Amniotic epithelial cell (primary cell): ENCODE data around the genes SLC35E3, CPM and LYZ.

- RRBS = 1% methylated on average over 11 of the region's 65 CpGs
Observed at GRCh38 chr12:65823383-65824357, 613 bp upstream of the HMGA2 start.

- RRBS = no CpG with 5 or more reads among the region's 13 CpGs
Observed at GRCh38 chr12:65826537-65827440, 2.5 kb downstream of the HMGA2 start.

DNA sequence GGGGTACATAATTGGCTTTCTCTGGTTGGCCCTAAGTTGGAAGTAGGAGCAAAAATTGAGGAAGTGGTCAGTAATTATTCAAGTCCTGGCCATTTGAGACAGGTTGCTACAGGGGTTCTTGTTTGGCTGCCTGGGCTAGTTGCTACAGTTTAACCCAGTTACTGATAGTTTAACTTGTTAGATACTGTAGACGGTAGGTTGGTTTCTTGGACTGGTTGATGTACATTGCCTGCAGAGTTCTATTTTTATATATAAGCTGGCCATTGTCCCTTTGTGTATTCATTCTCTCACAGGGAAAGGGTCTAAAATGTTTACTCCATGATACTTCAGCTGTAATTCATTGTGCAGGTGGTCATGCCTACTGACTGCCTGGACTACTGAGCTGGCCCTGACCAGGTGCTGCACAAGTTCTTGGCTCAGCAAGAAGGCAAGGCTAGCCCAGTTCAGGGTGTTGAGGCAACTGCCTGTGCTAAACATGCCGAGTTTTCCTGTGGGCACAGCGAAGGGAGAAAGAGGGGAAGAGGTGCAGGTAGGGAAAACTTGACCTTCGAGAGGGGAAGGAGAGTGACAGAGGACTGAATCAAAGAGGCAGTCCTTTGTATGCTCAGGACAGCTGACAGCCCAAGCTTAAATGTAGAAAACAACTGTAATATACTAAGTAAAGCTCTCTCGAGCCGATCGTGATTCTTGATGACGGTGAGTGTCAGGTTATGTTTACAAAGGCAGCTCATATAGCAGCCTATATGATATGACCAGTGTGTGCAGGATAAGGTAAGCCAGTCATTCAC, 2.4 kb downstream of the IRAK3 start:
- RRBS = no CpG with 5 or more reads among the region's 8 CpGs

DNA sequence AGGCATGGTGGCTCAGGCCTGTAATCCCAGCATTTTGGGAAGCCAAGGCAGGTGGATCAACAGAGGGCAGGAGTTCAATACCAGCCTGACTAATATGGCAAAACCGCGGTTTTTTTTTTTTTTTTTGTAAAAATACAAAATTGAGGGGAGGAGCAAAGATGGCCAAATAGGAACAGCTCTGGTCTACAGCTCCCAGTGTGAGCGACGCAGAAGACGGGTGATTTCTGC, 100.8 kb downstream of the GRIP1 start:
- RRBS = no CpG with 5 or more reads among the region's 5 CpGs

- RRBS = no CpG with 5 or more reads among the region's 2 CpGs
Observed at GRCh38 chr12:66776942-66777340, 98.1 kb upstream of the GRIP1 start.

DNA sequence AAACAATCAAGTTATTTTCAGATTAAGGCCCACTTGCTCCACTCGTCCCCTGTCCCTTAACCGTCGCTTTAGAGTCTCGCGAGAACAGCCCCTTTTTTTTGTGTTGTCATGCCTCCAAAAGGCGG, 222 bp upstream of the CAND1 start:
- RRBS = no CpG with 5 or more reads among the region's 6 CpGs

DNA sequence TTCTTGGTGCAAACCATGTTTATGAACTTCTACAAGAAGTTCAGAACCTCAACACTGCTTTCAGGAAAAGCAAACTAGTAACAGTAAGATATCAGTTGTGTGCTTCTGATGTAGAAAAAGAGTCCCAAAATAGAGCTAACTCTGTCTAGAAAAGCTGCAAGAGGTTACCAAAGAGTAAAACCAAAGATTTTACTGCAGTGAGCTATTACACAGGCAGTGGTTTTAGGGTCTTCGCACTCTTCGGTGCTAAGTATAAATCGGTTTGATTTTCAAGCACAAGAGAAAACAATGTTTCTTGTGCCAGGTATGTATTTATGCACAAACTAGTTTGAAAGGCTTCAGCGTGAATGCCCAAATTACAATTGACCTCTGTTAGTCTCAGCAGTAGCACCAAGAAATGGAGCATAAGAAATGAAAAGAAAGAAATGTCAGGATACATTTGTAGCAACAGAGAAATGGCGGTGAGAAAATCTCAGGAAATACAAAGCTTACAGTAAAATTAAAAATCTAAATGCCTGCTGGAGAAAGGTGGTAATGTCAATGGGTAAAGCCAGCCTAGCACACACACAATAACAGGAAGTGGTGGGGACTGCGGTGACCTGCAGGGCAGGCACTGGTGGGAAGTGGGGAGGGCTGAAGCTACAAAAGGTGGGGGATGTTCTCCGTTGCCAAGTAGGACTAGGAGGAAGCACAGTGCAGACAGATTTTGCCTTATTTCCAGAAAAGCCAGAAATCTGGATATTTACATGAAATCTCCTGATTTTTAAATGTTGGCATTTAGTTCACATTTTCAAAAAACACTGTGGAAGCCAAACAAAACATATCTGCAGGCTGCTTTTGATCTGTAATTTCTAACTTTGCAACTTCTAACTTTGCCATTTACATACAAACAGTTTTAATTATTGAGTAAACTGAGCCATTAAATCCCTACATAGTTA, 17.9 kb upstream of the DYRK2 start:
- RRBS = no CpG with 5 or more reads among the region's 7 CpGs

DNA sequence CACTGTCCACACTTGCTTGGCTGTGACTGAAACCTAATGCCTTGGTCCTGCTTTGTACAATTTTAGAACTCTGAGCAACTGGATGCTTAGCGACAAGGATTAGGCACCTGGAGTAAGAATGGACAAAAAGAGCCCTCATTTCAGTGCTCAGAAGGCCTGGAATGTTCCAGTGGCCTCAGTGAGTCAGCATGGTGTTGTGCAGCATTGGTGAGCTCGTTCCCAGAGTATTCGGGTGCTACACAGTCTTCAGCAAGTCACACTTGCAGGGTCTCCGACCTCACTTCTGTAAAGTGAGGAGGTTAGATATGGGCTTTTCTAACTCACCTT, 107.9 kb upstream of the MDM1 start:
- RRBS = no CpG with 5 or more reads among the region's 4 CpGs

GRCh38 chr12:68450788-68451936, 119.0 kb upstream of the MDM1 start:
- RRBS = no CpG with 5 or more reads among the region's 6 CpGs

- RRBS = 2% methylated on average over 17 of the region's 53 CpGs
Observed at GRCh38 chr12:68745708-68746489, at the start of gene SLC35E3. SLC35E3 (plus strand) TSS chr12:68746176.

GRCh38 chr12:68855945-68856519, 48.1 kb downstream of the MDM2 start:
- RRBS = no CpG with 5 or more reads among the region's 4 CpGs

DNA sequence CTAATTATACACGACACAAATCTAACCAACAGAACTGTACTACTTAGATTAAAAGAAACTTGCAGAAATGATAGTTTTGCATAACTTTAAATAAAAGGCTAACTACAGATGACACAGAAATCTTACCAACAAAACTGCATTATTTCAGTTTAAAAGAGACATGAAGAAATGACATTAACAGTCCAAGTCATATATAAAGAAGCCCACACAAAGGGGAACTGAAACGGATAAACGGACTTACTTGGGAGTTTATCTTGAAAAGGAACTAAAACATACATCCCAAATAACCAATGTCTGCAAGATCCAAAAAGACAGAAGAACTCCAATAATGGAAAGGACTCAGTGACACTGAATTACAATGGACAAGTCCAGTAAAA, 868 bp downstream of the CPM start:
- RRBS = no CpG with 5 or more reads among the region's 3 CpGs

GRCh38 chr12:68932686-68933754, at the start of gene CPM:
CPM (minus strand) TSS chr12:68933171.
- RRBS = 3% methylated on average over 43 of the region's 104 CpGs

DNA sequence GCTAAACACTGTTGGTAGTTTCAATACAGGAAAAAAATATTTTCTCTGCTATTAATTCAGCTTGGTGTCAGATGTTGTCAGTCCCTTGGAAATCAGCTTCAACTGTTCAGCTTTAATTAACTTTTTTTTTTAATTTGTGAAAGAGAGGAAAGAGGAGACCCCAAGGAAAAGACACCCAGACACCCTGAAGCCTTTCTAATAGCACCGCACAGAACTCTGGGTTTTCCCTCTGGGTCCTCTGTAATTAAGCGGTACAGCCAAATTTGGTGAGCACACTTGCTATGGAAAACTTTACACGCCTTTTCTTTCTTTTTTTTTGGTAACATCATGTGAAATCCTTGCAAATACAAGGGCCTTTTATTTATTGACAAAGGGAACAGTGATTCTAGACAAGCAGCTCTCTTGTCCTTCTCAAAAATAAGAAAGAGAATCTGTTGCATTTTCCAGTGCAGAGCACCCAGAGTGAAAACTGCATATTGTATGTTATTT, 44.3 kb upstream of the CPM start:
- RRBS = no CpG with 5 or more reads among the region's 3 CpGs

GRCh38 chr12:69006948-69008310, 74.5 kb upstream of the CPM start:
- RRBS = no CpG with 5 or more reads among the region's 13 CpGs

GRCh38 chr12:69036970-69037516, 104.1 kb upstream of the CPM start:
- RRBS = no CpG with 5 or more reads among the region's 5 CpGs

- RRBS = no CpG with 5 or more reads among the region's 3 CpGs
Observed at GRCh38 chr12:69101328-69101690, 138.1 kb upstream of the CPSF6 start.

GRCh38 chr12:69330518-69331683, 17.3 kb upstream of the LYZ start:
- RRBS = 3% methylated on average over 4 of the region's 24 CpGs

GRCh38 chr12:69331684-69332641, 16.2 kb upstream of the LYZ start:
- RRBS = no CpG with 5 or more reads among the region's 21 CpGs

DNA sequence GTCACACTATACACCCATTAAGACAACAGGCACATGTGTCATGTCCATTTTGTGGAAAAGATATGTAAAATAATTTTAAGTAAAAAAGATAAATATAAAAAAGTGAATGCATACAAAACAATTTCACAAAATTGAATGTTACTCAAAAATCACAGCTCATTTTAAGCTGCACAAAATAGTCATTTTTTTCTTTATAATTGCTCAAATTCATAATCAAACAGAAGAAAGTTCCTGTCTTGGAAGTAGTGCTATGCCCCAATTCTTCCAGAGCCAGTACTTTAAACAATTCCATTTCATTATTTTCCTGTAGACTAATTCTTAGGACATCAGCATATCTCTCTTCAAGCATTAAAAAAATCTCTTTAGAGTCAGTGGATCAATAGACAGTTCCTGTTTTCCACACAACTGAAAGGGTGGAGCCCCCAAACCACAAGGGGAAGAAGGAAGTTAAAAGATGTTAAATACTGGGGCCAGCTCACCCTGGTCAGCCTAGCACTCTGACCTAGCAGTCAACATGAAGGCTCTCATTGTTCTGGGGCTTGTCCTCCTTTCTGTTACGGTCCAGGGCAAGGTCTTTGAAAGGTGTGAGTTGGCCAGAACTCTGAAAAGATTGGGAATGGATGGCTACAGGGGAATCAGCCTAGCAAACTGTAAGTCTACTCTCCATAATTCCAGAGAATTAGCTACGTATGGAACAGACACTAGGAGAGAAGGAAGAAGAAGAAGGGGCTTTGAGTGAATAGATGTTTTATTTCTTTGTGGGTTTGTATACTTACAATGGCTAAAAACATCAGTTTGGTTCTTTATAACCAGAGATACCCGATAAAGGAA, at the start of gene LYZ:
Gene LYZ, plus strand, starts transcription at position 487 of the 831 bp plus-strand sequence.
- RRBS = no CpG with 5 or more reads among the region's 3 CpGs